ENCODE measurements around a stretch of chr10.

GRCh38 chr10:127913198-127913797 is 6.4 kb downstream of the PTPRE start:
- PRO-cap: no peak

DNA sequence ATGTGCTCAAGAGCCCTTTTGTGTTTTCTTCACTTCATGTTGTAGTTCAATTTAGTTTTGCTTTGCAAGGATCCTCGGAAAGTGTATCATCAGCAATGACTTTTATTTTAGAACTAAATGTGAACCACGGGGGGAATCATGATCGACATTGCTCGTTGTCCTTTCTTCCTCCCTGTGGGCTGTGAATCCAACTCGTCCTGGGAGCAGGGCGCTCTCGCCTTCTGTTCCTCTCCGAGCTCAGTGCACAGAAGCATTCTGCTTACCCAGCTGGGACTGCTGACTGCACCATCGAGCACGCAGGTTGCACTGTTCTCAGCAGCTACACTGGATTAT is 92.3 kb downstream of the PTPRE start:
- PRO-cap: no peak

DNA sequence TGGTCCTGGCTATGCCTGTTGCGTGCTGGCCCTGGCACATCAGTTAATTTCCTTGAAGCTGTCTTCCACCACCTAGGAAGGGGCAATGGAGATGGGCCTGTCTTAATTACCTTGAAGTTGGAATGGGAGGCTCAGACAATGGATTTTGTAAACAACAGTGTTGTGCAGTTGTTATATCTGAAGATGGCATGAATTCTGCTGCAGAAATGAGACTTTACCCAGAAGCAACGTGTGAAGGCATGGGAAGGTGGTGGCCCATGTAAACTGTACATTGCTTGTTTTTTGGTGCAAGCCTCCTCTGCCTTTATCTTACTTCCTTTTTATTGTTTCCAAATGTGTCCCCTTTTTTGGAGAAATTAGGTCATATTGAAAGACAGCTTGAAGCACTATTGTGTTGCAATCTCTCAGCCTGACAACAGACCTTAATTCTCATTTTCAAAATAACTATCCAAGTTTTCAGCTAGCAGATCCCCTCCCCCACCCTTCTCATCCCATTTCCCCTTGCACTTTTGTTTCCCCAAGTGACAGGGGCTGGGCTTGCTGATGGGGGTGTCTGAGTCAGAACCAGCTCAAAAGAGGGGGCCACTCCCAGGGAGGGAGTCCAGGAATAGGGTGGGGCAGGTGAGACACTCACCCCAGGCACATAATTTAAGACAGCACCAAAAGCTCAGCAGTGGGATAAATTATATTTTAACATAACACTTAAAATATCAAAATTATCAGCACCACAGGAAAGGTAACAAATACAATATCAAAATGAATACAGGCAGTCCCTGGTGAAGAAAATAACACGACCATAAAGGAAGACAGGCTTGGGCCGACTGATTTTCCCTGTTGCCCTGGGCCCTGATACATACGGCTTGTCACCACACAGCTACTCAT is 75.3 kb downstream of the MKI67 start:
- PRO-cap: no peak

GRCh38 chr10:128083129-128083923 is 42.9 kb downstream of the MKI67 start:
- PRO-cap: no peak

DNA sequence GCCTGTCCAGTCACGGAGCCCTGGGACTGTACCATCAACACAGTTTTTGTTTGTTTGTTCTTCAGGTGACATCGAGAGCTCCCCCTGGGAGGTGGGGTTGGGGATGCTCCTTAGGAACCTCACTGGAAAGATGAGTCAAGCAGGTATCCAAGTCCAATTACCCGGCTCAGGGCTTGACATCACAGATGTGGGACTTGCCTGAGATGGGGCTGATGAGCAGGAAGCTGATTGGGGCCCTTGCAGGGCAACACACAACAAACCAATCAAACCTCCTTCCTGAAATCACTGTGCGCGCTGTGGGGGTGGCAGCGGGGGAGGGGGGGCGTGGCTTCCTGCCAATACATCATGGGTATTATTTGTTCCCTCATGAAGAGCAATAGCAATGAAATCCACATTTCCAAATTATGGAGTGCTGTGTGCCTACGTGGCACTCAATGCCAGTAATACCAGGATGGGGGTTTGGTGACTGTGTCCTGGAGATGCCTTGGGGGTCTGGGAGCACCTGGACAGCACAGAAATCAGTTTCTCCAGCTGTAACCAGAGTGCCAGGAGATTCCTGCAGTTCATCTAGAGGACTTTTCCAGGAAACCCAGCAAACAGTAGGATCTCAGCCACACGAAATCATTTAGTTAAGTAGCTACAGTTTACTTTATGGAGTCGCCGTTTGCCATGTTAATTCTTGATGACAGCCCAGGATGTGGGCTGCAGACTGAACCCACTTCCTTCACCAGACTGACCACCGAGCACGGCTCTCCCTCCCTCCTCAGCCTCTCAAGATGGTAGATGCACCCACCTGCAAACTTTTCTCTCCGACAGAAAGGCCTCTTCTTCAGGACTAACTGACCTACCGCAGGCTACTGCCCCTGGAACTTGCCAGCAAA is 30.6 kb downstream of the MKI67 start:
- PRO-cap: bidirectional peak, plus-strand start at position 367 of the sequence, minus-strand start at position 159 of the sequence

DNA sequence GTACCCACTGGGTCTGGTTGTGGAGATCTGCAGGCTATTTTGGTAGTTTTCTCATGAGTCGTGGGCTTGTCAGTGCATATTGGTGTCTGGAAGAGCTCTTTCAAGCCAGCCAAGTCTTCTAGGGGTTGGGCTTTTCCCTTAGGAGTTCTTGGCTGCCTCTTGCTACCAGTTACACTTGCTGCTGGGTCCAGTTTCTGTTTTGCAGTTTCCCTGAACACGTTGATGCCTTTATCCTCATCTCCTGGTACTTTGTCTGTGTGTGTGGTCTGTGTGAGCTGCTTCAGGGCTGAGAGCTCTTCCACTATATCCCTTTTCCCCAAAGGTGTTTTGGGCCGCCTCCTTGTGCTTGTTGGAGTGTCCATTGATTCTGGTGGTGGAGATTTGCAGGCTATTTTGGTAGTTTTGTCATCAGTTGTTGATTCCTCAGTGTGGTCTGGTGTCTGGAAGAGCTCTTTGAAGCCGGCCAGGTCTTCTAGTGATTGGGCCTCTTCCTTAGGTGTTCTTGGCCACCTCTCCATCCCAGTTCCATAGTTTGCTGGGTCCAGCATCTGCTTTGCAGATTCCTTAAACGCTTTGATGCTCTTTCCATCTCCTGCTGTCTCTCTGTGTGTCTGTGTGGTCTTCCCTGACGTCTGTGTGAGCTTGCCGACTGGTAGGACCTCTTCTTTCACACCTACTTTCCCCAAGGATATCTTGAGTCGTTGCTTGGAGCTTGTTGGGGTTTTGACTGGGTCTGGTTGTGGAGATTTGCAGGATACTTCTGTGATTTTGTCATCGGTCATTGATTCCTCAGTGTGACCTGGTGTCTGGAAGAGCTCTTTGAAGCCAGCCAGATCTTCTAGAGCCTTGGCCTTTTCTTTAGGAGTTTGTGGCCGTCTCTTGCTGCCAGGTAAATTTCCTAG is 20.8 kb downstream of the MKI67 start:
- PRO-cap: no peak

DNA sequence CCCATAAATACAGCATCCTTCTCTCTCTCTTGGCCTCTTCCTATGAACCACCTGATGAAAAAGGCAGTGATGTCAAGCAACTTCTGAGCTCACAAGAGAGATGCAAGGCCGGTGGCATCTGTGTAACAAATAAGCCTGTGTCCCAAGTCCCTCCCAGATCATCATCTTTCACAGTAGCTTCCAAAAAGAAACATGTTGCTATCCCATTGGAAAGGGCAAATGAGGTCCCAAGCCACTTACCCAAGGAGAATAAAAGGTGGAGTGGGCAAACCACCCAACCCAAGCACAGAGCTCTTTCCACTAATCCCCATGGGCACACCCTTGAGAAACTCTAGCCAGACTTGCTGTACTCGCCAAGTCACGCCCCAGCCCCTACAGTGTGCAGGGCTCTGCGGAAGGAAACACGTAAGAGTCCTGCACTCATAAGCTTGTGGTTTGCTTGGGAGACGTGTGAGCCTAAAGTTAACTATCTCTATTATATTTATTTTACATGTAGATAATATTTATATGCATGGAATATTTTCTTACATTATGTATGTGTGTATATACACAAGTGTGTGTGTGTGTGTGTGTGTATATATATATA is 430.5 kb upstream of the MGMT start:
- PRO-cap: bidirectional peak, plus-strand start at position 431 of the sequence, minus-strand start at position 333 of the sequence

GRCh38 chr10:129605927-129606550 is 139.0 kb downstream of the MGMT start:
- PRO-cap: no peak

DNA sequence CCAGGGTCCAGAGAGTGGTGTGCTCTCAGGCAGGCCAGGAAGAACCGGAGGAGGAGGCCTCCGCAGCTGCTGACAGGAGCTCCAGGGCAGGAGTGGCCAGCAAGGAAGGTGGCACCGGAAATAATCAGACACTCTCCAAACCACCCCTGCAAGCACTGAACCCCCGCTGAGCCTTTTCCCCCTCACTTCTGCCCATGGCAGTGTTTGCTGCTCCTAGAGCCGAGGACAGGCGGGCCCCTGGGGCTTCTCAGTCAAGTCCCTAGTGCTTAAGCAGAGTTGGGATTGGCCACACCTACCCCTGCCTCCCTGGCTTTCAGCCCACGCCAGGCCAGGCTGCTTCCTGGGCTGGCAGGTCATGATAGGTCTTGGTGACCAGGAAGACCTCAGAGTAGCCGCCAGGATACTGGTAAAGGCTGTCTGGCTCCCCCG is 242.8 kb downstream of the MGMT start:
- PRO-cap: no peak

GRCh38 chr10:129777577-129777987 is 186.5 kb downstream of the EBF3 start:
- PRO-cap: no peak

DNA sequence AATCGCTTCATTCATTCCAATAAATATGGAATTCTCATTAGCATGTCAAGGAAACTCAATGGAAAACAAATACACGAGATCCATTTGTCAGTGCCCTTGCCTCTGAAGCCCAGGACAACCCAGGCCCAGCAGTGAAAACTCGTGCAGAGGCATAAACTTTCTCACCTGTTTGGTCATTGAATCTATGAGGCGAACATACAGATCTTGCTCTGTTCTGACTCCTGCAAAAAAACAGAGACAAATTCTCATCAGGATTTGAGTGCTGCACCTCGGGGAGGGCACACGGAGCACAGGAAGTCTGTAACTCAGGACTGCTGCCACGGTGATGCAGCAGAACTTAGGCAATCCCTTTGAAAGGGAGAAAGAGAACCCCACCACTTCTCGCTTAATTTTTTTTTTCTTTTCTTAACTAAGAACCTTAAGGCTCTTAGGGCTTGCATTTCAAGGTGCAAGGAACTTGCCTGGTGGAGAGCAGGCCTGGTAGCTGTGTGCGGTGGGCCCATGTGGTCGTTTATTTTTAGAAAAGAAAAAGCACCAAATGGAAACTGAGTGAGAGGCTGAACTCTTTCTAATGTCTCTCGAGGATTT is 2.0 kb downstream of the EBF3 start:
- PRO-cap: no peak

- PRO-cap: no peak
These were observed 637 bp downstream of the EBF3 start for GRCh38 chr10:129963274-129964000.

- PRO-cap: unidirectional peak, plus-strand start at chr10:131385493
These were observed 73.8 kb upstream of the TCERG1L start for GRCh38 chr10:131385351-131385772.

DNA sequence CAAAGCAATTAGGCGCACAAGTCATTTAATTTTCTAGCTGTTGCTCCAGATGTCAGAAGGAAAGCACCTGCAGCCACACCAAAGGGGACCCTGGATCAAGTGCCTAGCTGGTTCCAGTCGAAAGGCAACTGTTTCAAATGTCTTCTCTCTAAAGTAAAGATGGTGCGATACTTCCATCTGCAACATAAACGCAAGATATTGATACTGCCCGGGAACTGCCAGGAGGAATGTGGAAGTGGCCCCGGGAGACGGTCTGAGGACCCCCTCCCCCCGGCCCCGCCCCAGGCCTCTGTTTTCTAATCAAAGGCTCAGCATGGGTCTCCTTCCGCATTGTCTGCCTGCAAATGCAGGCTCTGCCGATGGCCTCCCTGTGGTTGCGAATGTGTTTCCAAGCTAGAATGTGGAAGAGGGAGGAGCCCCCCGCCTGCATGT is 224.1 kb upstream of the PPP2R2D start:
- PRO-cap: no peak

DNA sequence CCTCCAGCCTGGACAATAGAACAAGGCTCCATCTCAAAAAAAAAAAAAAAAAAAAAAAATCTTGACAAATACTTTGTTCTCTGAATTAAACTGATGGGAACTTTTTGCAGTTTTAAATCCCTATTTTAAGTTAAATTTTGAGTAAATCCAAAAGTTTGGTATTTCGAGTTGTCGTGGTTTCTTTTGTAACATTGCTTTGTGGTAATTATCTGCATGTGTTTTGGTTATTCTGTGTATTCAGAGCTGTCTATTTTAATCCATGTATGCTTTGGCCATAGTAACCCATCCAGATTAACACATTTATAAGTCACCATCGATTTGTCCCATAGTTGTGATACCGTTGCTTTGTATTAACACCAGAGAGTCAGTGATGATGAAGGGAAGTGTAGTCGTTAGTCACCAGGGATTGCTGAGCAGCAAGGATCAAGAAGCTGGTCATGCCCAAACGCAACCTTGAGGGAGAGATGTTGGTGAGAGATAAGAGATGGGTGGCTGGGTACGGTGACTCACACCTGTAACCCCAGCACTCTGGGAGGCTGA is 2.7 kb downstream of the PPP2R2D start:
- PRO-cap: no peak

GRCh38 chr10:131948835-131949859 is 32.6 kb downstream of the BNIP3 start:
- PRO-cap: no peak

- PRO-cap: unidirectional peak, minus-strand start at chr10:132001711
These were observed 20.1 kb upstream of the BNIP3 start for GRCh38 chr10:132001596-132002532.

- PRO-cap: no peak
These were observed 29.3 kb upstream of the BNIP3 start for GRCh38 chr10:132010935-132011440.

- PRO-cap: no peak
These were observed 29.6 kb upstream of the JAKMIP3 start for GRCh38 chr10:132035875-132036868.

DNA sequence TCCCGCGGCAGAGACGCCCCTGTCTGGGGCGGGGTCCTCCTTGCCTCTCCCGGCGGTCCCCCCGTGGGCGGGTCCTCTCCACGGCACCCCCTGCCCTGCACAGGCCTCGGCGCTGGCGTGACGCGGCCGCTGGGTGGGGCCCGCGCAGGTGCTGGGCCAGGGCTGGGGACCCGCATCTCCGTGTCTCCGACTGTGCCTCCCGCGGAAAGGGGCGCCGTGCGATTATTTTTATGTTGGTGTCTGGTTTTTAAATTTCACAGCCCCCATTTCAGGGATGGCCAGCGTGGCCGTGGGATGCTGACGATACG is 28.9 kb upstream of the JAKMIP3 start:
- PRO-cap: no peak